Spleen (tissue), 7 donors: ENCODE measurements around a stretch of chr9.

DNA sequence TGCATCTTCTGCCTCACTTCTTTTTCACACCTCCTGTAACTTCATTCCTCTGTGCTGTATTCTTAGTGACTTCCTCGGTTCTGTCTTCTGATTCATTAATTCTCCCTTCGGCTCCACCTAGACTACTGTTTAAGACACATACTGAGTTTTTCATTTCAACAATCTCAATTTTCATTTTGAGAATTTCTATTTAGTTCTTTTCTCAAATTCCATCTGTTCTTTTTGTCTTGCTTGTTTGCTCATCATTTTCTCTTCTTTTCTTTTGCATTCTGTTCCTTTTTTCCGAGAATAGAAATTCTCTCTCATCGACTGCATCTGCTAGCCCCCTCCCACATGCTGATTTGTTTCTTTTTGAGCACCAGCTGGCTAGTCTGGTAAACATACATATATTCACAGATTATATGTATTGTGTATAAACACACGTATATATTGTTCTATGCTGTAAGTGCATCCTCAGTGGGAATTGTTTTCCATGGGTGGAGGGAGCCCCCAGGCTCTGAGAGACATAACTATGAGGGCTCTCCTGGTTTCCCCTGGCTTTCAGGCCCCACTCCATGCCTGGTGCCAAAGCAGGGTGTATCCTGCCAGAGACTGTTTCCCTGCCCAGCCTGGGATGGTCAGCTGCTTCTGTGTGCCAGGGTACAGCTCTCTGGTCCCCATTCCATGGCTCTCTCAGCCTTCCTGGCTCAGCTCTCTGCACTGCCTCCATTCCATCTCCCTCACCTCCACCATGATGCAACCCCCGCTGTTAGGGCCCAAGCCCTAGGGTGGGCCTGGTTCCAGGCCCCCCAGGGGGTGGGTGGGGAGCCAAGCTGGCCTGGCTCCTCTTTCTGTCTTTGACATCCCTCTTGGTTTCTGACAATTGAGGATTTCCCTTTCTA is 126.5 kb downstream of the VAV2 start:
- PRO-cap, 4 experiments = no peak in any of the 4 experiments
- RAMPAGE, long total RNA, 4 experiments = start-site peak on the minus strand in 1 of 4 experiments, centred at position 443 of the sequence, 5 reads per replicate

- PRO-cap, 4 experiments = no peak in any of the 4 experiments
- RAMPAGE, long total RNA, 4 experiments = no peak in any of the 4 experiments
Measured at GRCh38 chr9:133892449-133892881, 99.7 kb downstream of the VAV2 start.

DNA sequence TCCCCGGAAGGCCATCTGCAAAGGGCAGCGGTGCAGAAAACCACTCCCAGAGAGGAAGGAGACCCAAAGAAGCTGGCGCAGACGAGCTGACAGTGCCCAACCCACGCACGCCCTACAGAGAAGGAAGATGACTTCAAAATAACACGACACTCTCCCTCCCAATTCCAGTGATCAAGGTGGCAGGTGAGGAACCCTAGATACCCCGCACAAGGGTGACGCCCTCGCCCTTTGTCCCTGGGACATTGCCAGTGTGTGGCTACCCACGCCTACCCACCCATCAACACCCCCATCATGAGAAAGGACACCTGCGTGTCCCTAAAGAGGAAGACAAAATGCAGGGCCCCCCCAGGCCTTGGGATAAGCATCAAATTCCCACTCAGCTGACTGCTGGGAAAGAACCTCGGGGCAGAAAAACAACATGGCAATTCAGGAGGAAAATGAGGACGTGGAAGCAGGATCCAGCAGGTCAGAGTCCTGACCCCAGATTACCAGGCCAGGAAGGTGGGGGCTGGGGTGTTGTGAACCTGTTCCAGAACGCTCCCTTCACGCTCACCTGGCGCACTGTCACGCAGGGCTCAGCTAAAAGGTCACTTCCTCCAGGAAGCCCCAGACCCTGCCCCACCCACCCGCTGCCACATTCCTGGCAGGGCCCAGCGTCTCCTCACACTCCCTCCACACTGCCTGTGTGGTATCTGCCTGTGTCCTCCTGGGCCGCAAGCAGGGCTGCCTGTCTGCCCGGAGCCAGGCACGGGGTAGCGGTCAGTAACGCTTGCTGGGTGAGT is 18.4 kb downstream of the VAV2 start:
- PRO-cap, 4 experiments = no peak in any of the 4 experiments
- RAMPAGE, long total RNA, 4 experiments = no peak in any of the 4 experiments

GRCh38 chr9:133990748-133991416 is 1.2 kb downstream of the VAV2 start:
- PRO-cap, 4 experiments = peak in 4 of 4 experiments; most common plus-strand start chr9:133991330 (in 4)
- RAMPAGE, long total RNA, 4 experiments = no peak in any of the 4 experiments

GRCh38 chr9:134048042-134048656 is 19.7 kb downstream of the BRD3 start:
- PRO-cap, 4 experiments = no peak in any of the 4 experiments
- RAMPAGE, long total RNA, 4 experiments = no peak in any of the 4 experiments

DNA sequence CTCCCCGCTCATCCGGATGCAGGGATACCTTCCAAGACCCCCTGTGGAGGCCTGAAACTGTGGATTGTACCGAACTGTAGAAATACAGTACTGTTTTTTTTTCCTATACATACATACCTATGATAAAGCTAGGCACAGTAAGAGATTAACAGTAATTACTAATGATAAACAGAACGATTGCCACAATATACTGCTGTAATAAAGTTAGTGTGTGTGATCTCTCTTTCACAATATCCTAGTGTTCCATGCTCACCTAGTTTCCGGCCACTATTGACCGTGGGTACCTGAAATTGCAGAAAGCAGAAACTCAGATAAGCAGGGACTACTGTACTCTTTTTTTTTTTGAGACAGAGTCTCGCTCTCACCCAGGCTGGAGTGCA is 33.2 kb downstream of the WDR5 start:
- PRO-cap, 4 experiments = no peak in any of the 4 experiments
- RAMPAGE, long total RNA, 4 experiments = no peak in any of the 4 experiments

- PRO-cap, 4 experiments = no peak in any of the 4 experiments
- RAMPAGE, long total RNA, 4 experiments = no peak in any of the 4 experiments
Measured at GRCh38 chr9:134171588-134172455, 35.9 kb downstream of the WDR5 start.

DNA sequence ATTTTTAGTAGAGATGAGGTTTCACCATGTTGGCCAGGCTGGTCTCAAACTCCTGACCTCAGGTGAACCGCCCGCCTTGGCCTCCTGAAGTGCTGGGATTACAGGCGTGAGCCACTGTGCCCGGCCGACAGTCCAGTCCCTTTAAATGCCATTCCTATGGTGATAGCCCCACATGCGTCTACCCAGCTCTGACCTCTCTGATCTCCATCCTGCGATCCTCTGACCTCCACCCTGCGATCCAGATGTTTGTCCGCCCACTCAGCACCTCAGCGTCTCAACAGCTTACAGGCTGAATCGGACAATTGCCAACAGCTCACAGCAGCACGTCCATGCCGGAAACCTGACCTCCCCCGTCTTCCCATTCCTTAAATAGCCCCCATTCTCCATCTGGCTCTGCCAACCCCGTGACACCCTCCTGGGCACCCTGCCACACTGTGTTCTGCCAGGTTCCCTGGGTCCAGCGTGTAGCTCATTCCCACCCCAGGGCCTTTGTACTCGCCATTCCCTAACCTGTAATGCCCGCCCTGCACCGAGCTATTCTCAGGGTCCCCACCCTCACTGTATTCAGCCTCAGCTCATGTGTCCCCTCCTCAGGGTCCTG is 72.5 kb downstream of the WDR5 start:
- PRO-cap, 4 experiments = no peak in any of the 4 experiments
- RAMPAGE, long total RNA, 4 experiments = no peak in any of the 4 experiments

DNA sequence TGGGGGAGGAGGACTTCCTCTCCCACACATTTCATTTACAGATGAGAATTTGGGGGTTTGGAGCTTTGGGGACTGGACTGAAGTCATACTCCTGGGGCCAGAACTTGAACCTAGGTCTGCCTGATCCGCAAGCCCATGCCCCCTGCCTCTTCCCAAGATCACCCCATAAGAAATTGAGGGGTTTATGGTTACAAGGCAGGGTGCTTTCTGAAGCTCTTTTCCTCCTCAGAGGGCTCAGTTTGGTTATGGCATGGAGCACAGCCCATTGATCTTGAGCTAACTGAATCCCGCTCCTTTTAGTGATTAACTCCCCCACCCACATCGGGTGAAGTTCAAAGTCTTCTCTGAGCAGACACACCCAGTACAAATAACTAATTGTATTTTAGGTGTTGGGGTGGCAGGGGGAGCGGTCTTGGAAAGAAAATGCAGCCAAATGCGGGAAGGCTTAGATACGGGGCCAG is 18.7 kb upstream of the RXRA start:
- PRO-cap, 4 experiments = no peak in any of the 4 experiments
- RAMPAGE, long total RNA, 4 experiments = no peak in any of the 4 experiments

- PRO-cap, 4 experiments = no peak in any of the 4 experiments
- RAMPAGE, long total RNA, 4 experiments = no peak in any of the 4 experiments
Measured at GRCh38 chr9:134333381-134333834, 7.2 kb downstream of the RXRA start.

- PRO-cap, 4 experiments = peak in 4 of 4 experiments; most common plus-strand start chr9:134343984 (in 1); most common minus-strand start chr9:134343807 (in 4)
- RAMPAGE, long total RNA, 4 experiments = no peak in any of the 4 experiments
Measured at GRCh38 chr9:134343562-134344154, 17.4 kb downstream of the RXRA start.

DNA sequence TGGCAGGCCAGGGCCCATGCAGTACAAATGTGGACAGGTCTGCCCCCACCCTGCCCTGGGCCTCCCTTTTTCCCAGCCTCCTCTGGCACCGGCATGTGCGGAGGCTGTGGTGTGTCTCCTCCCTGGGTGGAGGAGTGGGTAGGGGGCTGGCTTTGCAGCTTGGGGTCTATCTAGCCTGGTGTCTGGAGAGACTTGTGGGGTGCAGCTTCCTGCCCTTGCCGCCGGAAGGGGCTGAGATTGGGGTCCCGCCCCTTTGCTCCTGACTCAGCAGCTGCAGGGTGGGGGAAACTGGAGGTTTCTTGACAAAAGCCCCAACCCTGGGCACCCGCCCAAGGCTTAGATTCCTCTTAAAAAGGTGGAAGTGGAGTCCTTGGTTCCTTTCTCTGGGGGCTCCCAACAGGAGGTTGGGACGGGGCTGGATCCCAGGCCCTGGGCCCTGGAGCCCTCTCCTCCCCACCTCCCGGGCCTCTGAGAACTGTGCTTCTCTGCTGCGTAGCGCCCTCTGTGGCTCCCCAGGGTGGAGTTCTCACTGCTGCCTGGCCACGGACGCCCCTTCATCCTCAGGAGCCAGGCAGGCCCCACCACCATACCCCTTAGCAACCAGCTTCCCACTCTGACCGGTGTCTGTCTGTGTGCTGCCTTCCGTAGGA is 18.0 kb downstream of the RXRA start:
- PRO-cap, 4 experiments = no peak in any of the 4 experiments
- RAMPAGE, long total RNA, 4 experiments = no peak in any of the 4 experiments

GRCh38 chr9:134366616-134367328 is 40.5 kb downstream of the RXRA start:
- PRO-cap, 4 experiments = peak in 2 of 4 experiments; most common plus-strand start chr9:134366698 (in 2)
- RAMPAGE, long total RNA, 4 experiments = no peak in any of the 4 experiments

DNA sequence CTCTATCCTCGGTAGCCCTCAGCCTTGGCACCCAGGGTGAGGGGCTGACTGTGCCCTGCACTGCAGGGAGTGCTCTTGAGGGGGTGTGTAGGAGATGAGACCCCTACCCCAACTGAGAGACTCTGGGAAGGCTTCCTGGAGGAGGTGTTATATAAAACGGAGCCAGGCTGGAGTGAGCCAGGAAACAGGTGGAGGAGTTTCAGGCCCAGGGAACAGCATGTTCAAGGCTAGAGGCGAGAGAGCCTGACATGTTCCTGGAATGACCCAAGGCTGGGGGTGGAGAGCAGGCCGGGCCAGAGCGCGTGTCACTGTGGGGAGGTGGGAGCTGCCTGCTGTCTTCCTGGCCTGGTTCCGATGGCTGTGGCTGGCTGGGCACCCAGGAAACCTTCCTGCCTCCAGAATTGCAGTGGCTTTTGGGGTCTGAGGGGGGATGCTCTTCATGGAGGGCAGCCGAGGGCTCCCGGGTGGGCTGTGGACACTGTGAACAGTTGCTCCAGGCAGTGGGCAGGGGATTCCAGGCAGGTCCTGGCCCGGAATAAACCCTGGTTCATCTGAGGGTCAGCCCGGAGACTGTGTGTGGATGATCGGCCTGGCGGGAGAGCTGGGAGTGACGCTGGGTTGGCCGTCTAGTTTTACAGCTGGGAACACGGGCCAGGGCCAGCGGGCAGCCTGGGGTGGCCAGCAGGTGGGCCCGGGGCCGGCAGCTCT is 48.9 kb downstream of the RXRA start:
- PRO-cap, 4 experiments = peak in 2 of 4 experiments; most common plus-strand start position 267 of the sequence (in 2)
- RAMPAGE, long total RNA, 4 experiments = no peak in any of the 4 experiments

GRCh38 chr9:134378828-134379581 is 52.8 kb downstream of the RXRA start:
- PRO-cap, 4 experiments = no peak in any of the 4 experiments
- RAMPAGE, long total RNA, 4 experiments = no peak in any of the 4 experiments

DNA sequence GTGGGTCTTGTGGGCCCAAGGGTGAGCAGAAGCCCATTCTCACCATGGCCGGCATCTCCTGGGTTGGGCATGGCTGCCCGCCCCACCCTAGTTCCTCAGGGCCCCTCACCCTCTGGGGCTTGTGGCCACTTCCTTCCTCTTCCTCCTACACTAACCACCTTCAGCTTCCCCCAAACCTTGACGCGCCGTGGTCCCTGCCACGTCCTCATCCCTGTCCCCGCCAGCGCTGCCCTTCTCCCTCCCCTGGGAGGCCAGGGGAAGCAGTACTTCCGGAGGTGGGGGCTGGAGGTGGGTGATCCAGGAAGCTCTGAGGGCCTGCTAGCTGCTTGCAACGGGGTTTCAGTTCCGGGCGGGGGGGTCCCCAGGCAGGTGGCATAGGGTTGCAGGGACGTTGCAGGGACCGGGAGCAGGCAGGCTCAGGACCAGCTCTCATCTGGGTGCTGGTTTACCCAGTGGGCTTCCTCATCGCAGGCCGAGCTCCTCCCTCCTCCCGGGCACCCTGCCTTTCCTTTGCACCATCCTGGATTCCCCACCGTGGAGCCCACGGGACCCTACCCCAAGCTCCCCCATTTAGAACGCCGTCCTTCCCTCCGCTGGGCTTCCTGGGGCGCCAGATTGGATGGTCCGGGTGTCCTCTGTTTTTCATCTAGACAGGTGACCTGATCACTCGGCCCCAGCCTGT is 70.0 kb downstream of the RXRA start:
- PRO-cap, 4 experiments = peak in 3 of 4 experiments; most common plus-strand start position 173 of the sequence (in 3); most common minus-strand start position 71 of the sequence (in 1)
- RAMPAGE, long total RNA, 4 experiments = no peak in any of the 4 experiments

DNA sequence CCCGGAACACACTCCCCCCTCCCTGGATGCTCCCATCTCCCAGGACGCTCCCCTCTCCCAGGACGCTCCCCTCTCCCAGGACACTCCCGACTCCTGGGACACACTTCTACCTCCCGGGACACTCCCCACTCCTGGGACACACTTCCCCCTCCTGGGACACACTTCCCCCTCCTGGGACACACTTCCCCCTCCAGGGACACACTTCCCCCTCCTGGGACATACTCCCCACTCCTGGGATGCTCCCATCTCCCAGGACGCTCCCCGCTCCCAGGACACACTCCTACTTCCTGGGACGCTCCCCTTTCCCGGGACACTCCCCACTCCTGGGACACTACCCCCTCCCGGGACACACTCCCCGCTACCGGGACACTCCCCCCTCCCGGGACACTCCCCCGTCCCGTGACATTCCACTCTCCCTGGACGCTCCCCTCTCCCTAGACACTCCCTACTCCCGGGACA is 95.8 kb downstream of the RXRA start:
- PRO-cap, 4 experiments = no peak in any of the 4 experiments
- RAMPAGE, long total RNA, 4 experiments = no peak in any of the 4 experiments

DNA sequence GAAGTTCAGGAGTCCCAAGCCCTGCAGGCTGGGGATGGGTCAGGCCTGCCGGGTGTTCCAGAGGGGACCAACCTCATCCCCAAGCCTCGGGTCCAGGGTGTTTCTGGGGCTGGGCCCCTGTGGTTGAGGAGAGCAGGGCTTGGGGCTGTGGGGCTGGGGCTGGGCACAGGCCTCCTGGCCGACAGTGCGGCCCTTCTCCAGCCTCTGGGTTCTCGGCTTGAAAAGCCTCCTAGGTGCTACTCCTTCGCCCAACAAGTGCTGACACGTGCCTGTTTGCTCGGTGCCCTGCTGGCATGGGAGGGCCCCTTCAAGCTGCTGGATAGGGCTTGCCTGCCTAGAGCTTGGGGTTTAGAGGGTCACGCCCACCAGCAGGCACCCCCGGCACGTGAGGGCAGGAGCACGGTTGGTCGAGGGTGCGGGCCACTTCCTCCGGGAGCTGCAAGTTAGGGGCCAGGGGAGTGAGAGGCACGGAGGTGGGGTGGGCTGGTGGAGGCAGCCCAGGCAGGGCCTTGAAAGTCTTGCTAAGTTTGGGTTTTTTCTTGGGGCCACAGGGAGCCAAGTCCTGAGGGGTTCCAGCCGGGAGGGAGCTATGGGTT is 106.2 kb downstream of the RXRA start:
- PRO-cap, 4 experiments = peak in 1 of 4 experiments; most common plus-strand start position 193 of the sequence (in 1)
- RAMPAGE, long total RNA, 4 experiments = no peak in any of the 4 experiments

DNA sequence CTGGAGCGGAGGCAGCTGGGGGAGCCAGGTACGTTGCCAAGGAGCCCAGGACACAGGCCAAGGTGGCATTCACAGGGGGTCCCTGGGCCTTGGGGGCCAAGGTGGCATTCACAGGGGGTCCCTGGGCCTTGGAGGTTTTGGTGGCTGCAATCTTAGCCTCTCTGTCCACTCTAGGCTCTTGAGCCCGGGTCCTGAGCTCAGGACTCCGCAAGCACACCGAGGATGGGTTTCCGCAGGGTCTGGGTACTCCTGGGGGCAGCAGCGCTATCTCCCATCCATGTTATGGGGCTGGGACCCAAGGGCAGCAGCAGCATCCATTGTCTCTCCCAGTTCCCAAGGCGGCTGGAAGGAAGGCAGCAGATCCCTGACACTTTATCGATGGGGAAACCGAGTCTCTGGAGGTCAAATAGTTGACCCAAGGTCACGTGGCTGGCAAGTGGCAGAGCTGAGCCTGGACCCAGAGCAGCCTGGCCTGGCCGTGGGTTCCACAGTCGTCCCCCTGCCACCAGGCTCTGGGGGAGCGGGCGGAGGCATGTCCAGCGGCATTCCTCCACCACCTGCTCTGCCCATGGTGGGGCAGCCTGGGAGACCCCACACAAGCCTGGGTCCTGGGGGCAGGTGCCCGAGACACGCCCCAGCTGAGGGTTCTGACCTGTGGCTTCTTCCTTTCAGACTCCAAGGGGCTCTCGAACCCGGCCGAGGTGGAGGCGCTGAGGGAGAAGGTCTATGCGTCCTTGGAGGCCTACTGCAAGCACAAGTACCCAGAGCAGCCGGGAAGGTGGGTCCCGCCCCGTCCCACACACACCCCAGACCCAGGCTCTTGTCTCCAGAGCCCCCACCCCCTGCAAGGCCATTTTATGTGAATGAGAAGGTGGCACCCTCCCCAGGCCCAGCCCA is 107.4 kb downstream of the RXRA start:
- PRO-cap, 4 experiments = no peak in any of the 4 experiments
- RAMPAGE, long total RNA, 4 experiments = no peak in any of the 4 experiments

DNA sequence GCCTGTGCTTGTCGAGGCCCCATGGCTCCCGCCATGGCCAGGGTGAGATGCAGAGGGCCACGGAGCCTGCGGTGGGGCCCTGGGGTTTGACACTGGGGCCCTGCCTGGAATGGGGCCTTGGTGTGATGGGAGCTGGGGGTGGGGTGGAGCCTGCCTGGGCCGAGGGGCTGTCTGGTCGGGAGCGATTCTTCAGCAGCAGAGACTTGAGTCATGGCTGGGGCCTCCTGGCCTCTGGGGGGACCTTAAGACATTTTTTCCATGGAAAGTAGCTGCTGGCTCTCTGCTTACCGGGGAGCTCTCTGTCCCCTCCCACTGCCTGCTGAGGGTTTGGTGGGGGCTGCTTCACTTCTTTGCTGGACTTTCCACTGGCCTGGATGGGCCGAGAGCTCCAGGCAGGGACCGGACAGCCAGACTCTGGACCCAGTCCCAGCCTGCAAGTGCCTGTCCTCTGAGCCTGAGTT is 132.2 kb downstream of the RXRA start:
- PRO-cap, 4 experiments = no peak in any of the 4 experiments
- RAMPAGE, long total RNA, 4 experiments = no peak in any of the 4 experiments